LHCN-M2 (cell line): ENCODE data around the genes OR51B6, HPX, DNHD1, TAF10, OR2AG1 and CYB5R2.

DNA sequence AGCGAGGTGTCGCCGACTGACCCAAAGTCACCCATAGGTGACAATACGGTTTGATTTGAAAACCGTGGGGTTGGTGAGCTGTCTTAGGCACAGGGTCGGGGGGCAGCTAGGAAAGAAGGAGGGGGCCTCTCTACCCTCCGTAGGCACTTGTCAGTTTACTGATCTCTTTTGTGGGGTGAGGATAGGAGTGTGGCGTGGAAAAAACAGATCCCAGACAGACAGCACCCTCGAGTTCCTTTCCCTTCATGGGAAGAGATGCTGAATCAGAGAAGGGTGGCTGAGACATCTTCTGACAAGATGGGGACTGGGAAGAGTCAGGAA lies 758 bp downstream of the RRM1 start:
- RAMPAGE, long total RNA, result no peak

- RAMPAGE, long total RNA, result no peak
Measured at GRCh38 chr11:5131679-5132490, 6.3 kb downstream of the OR52A5 start.

DNA sequence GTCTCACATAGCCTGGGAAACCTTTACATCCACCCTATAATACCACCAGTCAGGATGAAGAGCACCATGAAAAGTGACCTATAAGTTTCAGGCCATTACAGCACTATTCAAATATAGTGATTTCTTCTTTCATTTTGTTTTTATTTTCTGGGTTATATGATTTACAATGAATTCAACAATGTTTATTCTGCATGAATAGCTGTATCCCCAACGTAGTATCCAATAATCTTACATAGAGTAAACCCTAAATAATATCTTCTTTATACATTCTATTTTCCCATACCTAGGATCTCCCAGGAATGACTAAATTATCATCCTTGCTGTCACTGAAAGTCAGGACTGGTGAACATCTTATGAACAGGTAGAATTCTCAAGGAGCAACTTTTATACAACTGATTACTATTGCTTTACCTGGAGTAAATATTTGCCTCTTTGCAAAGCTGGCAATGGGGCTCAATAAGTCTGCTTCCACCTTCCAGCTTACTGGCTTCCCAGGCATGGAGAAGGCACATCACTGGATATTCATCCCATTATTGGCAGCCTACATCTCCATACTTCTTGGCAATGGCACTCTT lies at the start of gene OR51B6:
OR51B6 (plus strand) TSS at position 447 of the 575 bp plus-strand sequence.
- RAMPAGE, long total RNA, result no peak

GRCh38 chr11:5621057-5621639 lies 3.7 kb upstream of the TRIM34 start:
- RAMPAGE, long total RNA, result no peak

GRCh38 chr11:6229203-6229775 lies 5.1 kb downstream of the FHIP1B start:
- RAMPAGE, long total RNA, result no peak

- RAMPAGE, long total RNA, result start-site peak on the minus strand at chr11:6319357-6319413, 11 reads; start-site peak on the minus strand at chr11:6319738-6319775, 17 reads
Measured at GRCh38 chr11:6318695-6319860, 1.2 kb downstream of the CAVIN3 start.

DNA sequence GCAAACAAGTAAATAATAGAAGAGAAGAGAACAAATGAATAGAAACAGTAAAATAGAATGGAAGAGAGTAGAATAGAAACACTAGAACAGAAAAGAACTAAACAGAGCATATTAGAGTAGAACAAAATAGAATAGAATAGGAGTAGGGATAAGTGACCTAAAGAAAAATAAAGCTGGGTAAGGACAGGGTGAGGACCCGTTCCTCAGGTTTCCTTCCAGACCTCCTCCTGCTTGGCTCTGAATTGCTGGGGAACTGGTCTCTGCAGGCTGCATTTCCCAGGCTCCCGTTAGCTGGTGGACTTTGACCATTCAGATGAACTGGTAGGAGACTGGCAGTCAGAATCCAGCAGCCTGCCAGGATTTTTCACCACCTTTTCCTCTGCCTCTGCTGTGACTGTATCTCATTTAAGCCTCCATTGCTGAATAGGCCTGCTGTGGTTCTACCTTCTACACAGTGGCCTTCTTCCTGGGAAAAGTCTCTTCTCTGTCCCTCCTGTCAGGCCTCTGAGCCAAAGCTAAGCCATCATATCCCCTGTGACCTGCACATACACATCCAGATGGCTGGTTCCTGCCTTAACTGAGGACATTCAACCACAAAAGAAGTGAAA lies 24.6 kb upstream of the SMPD1 start:
- RAMPAGE, long total RNA, result no peak

GRCh38 chr11:6440875-6441450 lies at the start of gene HPX:
Gene HPX, minus strand, starts transcription at chr11:6440987.
- RAMPAGE, long total RNA, result no peak

DNA sequence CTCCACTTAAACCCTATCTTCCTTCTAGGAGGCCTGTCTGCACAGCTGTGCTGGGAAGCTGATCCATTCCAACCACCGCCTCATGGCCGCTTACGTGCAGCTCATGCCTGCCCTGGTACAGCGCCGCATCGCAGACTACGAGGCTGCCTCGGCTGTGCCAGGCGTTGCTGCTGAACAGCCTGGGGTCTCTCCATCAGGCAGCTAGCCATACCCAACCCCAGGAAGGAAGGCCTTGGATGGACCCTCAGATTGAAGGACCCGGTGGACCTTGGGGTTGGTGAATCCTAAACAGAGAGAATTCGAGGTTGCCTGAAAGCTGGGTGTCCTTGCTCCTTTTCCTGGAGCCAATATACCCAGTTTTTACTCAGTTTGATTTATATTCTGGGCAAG lies 711 bp downstream of the TIMM10B start:
- RAMPAGE, long total RNA, result no peak

DNA sequence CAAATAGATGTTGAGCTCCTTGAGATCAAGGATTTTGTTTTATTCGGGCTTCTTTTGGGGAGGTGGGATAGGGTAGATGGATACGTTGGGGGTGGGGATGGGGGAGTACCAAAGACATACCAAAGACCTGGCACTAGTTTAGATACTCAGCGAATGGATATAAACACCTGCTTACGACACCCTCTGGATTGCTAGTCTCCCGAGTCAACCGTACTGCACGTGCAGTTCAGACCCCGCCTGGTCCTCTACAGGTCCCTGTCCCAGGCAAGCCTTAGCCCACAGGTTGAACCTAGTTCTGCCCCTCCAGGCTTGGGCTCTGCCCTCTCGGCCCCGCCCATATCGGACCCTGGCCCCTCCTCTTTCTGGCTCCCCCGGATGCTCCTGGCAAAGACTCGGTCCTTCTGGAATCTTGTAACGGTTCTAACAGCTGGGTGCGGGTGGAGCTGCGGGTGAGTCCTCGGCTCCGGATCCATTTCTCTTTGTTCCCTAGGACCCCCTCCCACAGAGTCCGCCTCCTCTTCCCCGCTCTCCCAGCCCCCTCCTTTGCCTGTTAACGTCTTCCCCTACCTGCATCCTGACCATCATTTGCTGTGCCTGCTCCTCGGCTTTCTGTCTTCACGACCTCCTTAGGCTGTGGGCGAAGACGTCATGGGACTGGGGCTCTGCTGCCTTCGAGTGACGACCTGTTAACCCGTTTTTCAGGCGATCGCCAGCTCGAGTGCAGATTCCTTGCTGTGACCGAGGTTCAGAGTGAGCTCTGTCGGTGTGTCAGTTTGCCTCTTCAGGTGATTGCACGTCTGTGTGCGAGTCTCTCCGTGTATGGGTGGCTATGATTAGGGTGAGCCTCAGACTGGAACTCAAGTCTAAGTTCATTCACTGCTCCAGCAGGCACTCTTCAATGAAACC lies at the start of gene DNHD1:
DNHD1 (plus strand) TSS at position 398 of the 906 bp plus-strand sequence.
- RAMPAGE, long total RNA, result no peak

- RAMPAGE, long total RNA, result no peak
Measured at GRCh38 chr11:6567041-6567540, 36.3 kb downstream of the RRP8 start.

DNA sequence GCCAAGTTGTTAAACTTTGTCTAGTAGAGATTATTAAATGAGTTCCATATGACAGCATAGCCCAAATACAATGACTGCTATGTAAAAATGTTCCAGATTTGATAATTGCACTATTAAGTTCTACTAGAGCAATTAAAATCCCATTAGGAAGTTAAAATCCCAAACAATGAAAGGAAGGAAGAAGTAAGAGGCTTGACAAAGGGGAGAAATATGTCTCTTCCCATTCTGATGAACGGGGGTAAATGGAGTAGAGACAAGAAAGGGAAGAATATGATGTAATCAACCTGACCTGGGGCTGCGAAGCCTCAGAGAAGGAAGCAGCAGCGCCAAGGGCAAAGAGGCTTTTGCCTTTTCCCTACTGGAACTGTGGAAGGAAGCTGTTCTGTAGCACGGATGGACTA lies 26.8 kb downstream of the RRP8 start:
- RAMPAGE, long total RNA, result no peak

GRCh38 chr11:6612142-6613277 lies at the start of gene TAF10:
Gene TAF10, minus strand, starts transcription at chr11:6612216.
- RAMPAGE, long total RNA, result no peak

- RAMPAGE, long total RNA, result no peak
Measured at GRCh38 chr11:6635104-6636261, 16.3 kb upstream of the TPP1 start.

GRCh38 chr11:6782841-6783101 lies at the start of gene OR2AG1:
Gene OR2AG1, plus strand, starts transcription at chr11:6783020.
- RAMPAGE, long total RNA, result no peak

- RAMPAGE, long total RNA, result no peak
Measured at GRCh38 chr11:7538569-7539039, 24.8 kb downstream of the PPFIBP2 start.

DNA sequence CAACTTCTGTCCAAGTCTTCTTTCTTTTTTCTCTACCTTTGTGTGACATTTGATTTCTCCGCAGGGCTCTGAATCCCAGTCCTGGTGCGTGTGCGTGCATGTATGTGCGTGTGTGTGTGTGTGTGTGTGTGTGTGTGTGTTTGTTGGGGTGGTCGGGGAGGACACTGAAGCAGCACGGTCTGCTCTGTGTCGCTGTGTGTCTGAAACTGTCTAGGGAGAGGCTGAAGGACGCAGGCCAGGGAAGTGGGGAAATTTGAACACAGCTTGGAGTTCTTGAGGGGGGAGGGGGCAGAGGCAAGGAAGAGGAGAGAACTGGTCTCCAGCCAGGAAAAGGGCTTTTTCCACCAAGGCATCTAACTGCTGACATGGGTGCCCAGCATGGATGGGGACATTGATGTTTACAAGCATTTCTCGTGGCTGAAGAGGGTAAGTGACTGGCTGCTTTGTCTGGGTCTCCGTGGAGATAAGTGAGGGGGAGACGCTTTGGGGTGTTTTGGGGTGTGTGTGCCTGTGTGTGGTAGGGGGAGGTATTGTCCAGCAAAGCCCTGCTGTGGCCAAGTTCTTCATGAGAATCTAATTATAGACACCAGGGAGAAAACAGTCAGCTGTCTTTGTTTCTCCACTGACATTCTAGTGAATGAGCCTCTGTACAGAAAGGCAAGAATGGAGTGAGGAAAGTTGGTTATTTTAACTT lies 63.6 kb downstream of the PPFIBP2 start:
- RAMPAGE, long total RNA, result no peak

DNA sequence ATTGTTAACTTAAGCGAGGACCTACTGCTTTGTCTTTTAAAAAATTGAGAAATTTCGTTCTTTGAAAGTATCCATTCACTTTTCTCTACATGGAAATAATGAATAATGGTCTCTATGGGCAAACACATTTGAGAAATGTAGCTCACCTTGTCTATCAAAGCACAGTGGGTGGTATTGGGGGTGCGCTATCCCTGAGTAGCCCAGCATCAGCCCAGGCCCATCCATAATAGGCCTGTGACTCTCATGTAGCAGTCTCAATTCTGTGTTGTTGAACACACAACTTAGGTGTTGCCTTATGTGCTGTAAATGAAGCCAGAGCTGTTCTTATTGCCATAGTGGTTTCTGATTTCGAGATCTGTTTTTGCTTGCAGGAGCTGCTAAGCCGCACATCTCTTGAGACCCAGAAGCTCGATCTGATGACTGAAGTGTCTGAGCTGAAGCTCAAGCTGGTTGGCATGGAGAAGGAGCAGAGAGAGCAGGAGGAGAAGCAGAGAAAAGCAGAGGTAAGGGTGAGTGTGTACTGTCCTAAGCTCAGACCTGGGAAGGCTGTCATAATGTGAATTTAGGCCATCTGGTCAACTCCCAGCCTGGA lies 63.3 kb downstream of the CYB5R2 start:
- RAMPAGE, long total RNA, result no peak

GRCh38 chr11:7648260-7648944 lies 24.9 kb downstream of the CYB5R2 start:
- RAMPAGE, long total RNA, result no peak

GRCh38 chr11:7673308-7674502 lies at the start of gene CYB5R2:
Gene CYB5R2, minus strand, starts transcription at chr11:7673500.
- RAMPAGE, long total RNA, result no peak